Stomach (tissue), 7 donors: ENCODE data around the genes TMEM154, TMEM131L and TLR2.

GRCh38 chr4:151686523-151686997 is 74.2 kb downstream of the GATB start:
- PRO-cap, result no peak
- RAMPAGE, long total RNA, 5 experiments, result no peak in any of the 5 experiments
- RRBS, result no CpG with 5 or more reads among the region's 9 CpGs

DNA sequence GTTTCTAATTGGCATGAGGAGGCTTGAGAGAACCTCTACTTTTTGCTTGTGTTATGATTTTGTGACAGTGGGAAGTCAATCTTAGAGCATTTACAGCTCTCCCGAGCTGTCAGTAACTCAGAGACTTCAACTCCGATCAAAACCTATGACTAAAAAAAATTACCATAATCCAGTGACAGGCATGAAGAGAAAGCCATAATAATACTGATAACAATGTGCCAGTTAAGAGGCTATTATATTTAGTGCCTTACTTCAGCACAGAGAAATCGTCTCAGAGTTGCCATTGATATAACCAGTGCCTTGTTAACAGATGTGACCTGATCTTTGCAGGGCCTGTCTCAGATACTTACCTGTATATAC is 38.3 kb upstream of the GATB start:
- PRO-cap, result no peak
- RAMPAGE, long total RNA, 5 experiments, result no peak in any of the 5 experiments
- RRBS, result no CpG with 5 or more reads among the region's 3 CpGs

DNA sequence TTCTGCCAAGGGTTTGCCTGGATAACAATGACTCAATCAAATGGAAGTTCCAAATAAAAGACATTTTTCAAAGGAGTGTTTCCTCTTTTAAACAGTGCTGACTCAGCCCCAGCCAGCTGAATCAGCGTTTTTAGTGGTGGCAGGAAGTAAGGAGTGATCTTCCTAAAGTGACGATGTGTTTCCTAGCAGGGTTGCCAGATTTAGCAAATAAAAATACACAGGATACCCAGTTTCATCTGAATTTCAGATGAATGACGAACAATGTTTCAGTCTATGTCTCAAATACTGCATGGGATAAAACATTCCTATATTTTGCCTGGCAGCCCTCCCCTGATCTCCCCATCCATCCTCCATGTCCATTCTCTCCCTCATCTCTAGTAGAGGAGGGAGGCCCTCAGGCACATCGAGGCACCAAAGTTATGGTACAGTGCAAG is 345.5 kb upstream of the GATB start:
- PRO-cap, result no peak
- RAMPAGE, long total RNA, 5 experiments, result no peak in any of the 5 experiments
- RRBS, result no CpG with 5 or more reads among the region's 4 CpGs

DNA sequence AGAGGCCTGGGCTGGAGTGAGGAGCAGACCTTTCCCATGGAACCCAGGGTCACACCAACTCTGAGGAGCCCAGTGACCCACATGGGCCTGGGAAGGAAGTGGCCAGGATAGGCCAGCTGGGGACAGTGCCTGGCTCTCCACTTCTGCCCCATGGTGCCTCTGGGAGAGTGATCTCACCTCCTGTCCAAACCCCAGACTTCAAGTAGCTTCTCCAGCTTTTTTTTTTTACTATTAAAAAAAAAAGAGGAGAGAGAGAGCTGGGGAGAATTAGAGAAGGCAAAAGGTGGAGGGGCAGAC is 311.9 kb downstream of the FBXW7 start:
- PRO-cap, result unidirectional peak, plus-strand start at position 238 of the sequence
- RAMPAGE, long total RNA, 5 experiments, result no peak in any of the 5 experiments

GRCh38 chr4:152324127-152324572 is 211.7 kb downstream of the FBXW7 start:
- PRO-cap, result no peak
- RAMPAGE, long total RNA, 5 experiments, result start-site peak on the minus strand in 1 of 5 experiments, at chr4:152324221-152324543 at its widest, 18 reads per replicate
- RRBS, result no CpG with 5 or more reads among the region's 4 CpGs

GRCh38 chr4:152462017-152462706 is 73.7 kb downstream of the FBXW7 start:
- PRO-cap, result no peak
- RAMPAGE, long total RNA, 5 experiments, result start-site peak on the minus strand in 1 of 5 experiments, at chr4:152462444-152462572 at its widest, 13 reads per replicate
- RRBS, result no CpG with 5 or more reads among the region's 5 CpGs

DNA sequence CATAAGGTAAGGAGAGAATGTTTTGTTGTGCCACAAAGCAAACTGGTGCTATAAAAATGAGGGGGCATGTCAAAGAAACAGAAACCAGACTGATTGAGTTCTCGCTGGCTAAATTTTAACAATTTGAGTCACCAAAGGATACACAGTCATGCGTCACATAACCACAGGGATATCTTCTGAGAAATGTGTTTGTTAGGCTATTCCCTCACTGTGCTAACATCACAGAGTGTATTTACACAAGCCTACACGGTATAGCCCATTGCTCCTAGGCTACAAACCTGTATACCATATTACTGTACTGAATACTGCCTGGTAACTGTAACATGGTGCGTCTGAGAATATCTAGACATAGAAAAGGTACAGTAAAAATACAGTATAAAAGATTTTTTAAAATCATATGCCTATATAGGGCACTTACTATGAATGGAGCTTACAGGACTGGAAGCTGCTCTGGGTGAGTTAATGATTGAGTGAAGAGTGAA is 50.1 kb downstream of the FBXW7 start:
- PRO-cap, result no peak
- RAMPAGE, long total RNA, 5 experiments, result start-site peak on the minus strand in 1 of 5 experiments, centred at position 368 of the sequence, 16 reads per replicate
- RRBS, result no CpG with 5 or more reads among the region's 4 CpGs

DNA sequence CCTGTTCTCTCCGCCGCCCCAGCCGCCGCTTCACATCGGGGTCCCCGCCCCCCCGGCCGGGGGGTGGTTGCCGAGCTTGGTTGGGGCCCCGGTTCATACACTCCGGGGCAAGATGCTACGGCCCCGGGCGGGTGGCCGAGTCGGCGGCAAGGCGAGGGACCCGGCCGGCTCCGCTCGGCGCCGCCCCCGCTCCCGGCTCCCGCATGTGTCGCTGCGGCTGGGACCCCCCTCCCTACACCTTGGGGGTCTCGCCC is 525 bp downstream of the FBXW7 start:
- PRO-cap, result no peak
- RAMPAGE, long total RNA, 5 experiments, result start-site peak on the minus strand in 1 of 5 experiments, centred at position 68 of the sequence, 21 reads per replicate
- RRBS, result 3% methylated on average over 12 of the region's 30 CpGs

DNA sequence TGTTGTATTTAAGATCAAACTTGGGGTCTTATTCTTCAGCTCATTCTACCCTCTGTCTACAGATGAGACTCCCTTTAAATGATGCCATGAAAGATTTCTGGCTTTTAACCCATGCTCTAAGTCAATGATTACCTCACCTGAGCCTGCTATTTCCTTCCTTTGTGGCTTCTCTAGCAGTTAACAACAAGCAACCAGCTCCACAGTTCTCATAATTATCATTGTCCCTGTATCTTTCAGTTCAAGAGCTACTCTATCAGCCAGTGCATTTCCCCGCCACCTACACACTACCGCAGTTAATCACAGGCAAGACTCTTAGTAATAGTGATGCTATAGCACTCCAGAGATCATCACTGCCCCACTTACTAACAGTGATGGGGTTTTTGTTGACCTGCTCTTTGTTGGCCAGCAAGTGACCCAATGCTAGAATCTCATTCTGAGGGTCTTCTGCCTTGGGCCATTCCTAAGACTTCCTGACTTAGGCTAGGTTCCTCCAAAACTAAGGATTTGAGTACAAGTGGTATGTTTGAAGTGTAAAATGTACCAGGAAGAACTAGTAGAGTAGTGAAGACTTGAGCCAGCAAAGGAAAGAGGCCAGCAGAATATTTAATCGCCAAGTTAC is 18.4 kb upstream of the FBXW7 start:
- PRO-cap, result no peak
- RAMPAGE, long total RNA, 5 experiments, result no peak in any of the 5 experiments
- RRBS, result no CpG with 5 or more reads among the region's 3 CpGs

- PRO-cap, result bidirectional peak, plus-strand start at chr4:152680114, minus-strand start at chr4:152679997
- RAMPAGE, long total RNA, 5 experiments, result start-site peak on the minus strand in 2 of 5 experiments, at chr4:152679957-152680015 at its widest, 94 to 163 reads per replicate
- RRBS, result 6% methylated on average over 20 of the region's 38 CpGs
Observed at GRCh38 chr4:152679180-152680490, at the start of gene TMEM154. TSS of gene TMEM154 (minus strand) at chr4:152679997.

- PRO-cap, result no peak
- RAMPAGE, long total RNA, 5 experiments, result no peak in any of the 5 experiments
- RRBS, result 3% methylated on average over 1 of the region's 16 CpGs
Observed at GRCh38 chr4:152778822-152779263, 687 bp downstream of the TIGD4 start.

DNA sequence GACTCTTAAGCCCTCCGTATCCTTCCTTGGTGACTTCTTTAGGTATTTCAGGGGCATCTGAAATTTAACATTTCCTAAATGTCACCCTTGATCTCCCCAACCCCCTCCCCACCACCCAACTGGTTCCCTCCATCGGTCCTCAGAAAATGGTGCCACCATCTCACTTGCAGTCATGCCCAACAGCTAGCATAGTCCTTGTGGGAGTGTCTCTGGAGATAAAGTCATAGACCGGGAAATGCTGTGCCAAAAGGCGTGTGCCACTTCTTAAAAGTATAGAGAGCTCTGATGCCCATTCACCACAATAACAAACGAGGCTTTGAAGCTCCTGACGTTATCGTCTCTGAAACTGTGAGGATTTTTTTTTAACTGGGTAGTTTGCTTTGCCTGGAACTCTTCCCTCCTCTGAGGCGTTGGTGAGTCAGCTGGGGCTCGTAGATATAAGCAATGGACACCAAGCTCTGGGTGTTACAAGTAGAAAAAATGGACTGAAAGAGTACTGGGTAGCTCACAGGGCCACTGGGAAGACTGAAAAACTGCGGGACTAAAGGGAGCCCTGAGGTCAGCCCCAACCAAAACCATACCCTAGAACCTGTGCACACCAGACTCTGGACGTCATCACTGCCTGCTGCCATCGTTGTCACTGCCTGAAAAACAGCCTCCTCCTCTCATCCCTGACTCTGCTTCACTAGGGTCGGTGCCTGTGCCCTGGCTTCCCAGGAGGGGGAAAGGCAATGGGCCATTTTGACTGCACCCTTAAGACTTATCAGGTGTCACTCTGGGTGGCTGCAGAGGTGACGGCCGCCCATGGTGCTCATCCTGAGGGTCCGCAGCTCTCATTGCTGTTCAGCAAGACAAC is 89.4 kb upstream of the TRIM2 start:
- PRO-cap, result no peak
- RAMPAGE, long total RNA, 5 experiments, result no peak in any of the 5 experiments
- RRBS, result no CpG with 5 or more reads among the region's 16 CpGs

DNA sequence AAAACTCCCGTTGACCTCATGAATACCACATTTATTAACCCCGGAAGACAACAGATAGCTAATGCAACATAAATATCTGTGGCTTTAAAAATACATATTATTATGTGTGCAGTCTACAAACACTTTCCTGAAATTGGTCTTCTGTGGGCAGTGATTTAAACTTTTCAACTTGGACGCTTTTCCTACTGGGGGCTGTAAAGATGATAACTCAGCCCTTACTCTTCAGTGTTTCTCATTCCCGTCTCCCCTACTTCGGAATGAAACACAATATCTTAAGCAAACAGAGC is 252 bp upstream of the TRIM2 start:
- PRO-cap, result bidirectional peak, plus-strand start outside the sequence, minus-strand start at position 259 of the sequence
- RAMPAGE, long total RNA, 5 experiments, result no peak in any of the 5 experiments
- RRBS, result no CpG with 5 or more reads among the region's 5 CpGs

- PRO-cap, result no peak
- RAMPAGE, long total RNA, 5 experiments, result no peak in any of the 5 experiments
- RRBS, result no CpG with 5 or more reads among the region's 10 CpGs
Observed at GRCh38 chr4:153242268-153243000, 38.2 kb downstream of the TRIM2 start.

GRCh38 chr4:153258589-153259047 is 54.4 kb downstream of the TRIM2 start:
- PRO-cap, result no peak
- RAMPAGE, long total RNA, 5 experiments, result no peak in any of the 5 experiments
- RRBS, result no CpG with 5 or more reads among the region's 3 CpGs

- PRO-cap, result no peak
- RAMPAGE, long total RNA, 5 experiments, result no peak in any of the 5 experiments
- RRBS, result no CpG with 5 or more reads among the region's 7 CpGs
Observed at GRCh38 chr4:153265332-153265638, 61.0 kb downstream of the TRIM2 start.

GRCh38 chr4:153466263-153467082 is at the start of gene TMEM131L:
TSS of gene TMEM131L (plus strand) at chr4:153466360.
- PRO-cap, result bidirectional peak, plus-strand start at chr4:153466360, minus-strand start at chr4:153466229
- RAMPAGE, long total RNA, 5 experiments, result start-site peak on the plus strand in 4 of 5 experiments, at chr4:153466357-153466388 at its widest, 55 to 368 reads per replicate
- RRBS, result 1% methylated on average over 48 of the region's 87 CpGs

GRCh38 chr4:153683881-153684502 is at the start of gene TLR2:
TSS of gene TLR2 (plus strand) at chr4:153684280.
- PRO-cap, result bidirectional peak, plus-strand start at chr4:153684280, minus-strand start at chr4:153684145
- RAMPAGE, long total RNA, 5 experiments, result start-site peak on the plus strand in 2 of 5 experiments, at chr4:153684270-153684293 at its widest, 10 to 16 reads per replicate
- RRBS, result 3% methylated on average over 13 of the region's 55 CpGs

- PRO-cap, result no peak
- RAMPAGE, long total RNA, 5 experiments, result no peak in any of the 5 experiments
- RRBS, result no CpG with 5 or more reads among the region's 8 CpGs
Observed at GRCh38 chr4:153781783-153782467, 7.0 kb downstream of the SFRP2 start.

- PRO-cap, result no peak
- RAMPAGE, long total RNA, 5 experiments, result no peak in any of the 5 experiments
- RRBS, result 49% methylated on average over 1 of the region's 24 CpGs
Observed at GRCh38 chr4:153789663-153790362, 930 bp upstream of the SFRP2 start.